Aortic smooth muscle cell (primary cell): ENCODE data around the genes SPINT3, NCOA5 and TP53RK.

GRCh38 chr20:45465503-45466466 lies 3.8 kb upstream of the WFDC2 start:
- RRBS, result no CpG with 5 or more reads among the region's 2 CpGs

DNA sequence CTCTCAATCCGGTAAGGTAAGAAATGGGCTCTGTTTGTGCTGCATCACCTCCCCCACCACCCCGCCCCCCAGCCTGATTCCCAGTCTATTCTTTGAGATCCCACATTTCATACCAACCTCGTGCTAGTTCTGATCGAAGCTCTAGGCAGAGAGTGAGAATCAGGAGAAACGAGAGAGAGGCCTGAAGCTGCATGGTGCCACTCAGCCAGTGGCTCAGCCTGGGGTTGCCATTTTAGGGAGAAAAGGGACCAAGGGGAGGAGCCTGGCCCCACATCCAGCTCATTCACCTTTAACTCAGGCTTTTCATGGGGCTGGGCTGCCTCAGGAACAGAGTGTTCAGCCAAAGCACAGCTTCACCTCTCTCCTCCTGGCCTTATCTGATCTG lies at the start of gene SPINT3:
Gene SPINT3 (minus strand): TSS at position 207 of the 385 bp plus-strand sequence.
- RRBS, result no CpG with 5 or more reads among the region's 5 CpGs

GRCh38 chr20:45792132-45793315 lies 770 bp downstream of the DNTTIP1 start:
- RRBS, result no CpG with 5 or more reads among the region's 37 CpGs

- RRBS, result no CpG with 5 or more reads among the region's 7 CpGs
Observed at GRCh38 chr20:45796436-45796788, 4.7 kb downstream of the DNTTIP1 start.

DNA sequence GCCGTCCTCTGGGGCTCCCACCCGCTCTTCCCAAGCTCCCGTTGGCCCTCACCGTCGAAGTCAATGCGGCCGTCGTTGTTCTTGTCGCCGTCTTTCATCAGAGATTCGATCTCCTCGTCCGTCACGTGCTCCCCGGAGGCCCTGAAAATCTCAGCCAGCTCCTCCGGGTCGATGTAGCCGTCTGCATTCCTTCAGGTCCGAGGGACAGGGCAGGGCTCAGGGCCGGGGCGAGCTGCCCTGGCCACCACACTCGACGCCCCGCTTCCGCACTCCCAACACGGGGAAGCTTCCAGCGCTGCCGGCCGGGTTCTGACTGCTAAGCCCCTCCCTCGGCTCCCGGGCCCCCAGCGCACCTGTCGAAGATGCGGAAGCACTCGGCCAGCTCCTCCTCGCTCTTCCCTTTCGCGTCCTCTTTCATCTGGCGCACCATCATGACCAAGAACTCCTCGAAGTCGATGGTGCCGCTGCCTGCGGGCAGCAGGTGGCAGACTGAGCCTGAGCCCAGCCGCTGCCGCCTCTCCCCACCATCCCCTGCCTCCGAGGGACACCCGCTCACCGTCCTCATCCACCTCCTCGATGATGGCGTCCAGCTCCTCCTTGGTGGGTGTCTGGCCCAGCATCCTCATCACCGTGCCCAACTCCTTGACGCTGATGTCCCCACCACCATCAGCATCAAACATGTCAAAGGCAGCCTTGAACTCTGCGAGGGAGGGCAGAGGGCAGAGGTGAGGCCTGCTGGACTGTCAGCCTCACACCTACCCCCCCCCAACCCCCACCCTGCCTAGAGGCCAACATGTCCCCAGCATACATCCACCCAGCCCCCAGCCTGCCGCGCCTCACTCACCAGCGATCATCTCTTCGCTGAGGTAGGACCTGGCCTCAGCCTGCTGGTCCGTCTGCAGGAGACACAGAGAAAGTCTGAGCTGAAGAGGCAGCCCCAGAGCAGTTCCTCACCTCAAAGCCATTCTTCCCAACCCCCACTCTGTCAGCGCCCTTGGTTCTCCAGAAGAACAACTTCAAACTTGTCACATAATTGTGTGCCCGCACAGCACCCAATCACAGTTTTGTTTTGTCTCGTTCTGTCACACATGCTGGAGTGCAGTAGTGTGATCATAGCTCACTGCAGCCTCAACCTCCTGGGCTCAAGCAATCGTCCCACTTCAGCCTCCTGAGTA lies 2.8 kb downstream of the TNNC2 start:
- RRBS, result 8% methylated on average over 12 of the region's 62 CpGs

DNA sequence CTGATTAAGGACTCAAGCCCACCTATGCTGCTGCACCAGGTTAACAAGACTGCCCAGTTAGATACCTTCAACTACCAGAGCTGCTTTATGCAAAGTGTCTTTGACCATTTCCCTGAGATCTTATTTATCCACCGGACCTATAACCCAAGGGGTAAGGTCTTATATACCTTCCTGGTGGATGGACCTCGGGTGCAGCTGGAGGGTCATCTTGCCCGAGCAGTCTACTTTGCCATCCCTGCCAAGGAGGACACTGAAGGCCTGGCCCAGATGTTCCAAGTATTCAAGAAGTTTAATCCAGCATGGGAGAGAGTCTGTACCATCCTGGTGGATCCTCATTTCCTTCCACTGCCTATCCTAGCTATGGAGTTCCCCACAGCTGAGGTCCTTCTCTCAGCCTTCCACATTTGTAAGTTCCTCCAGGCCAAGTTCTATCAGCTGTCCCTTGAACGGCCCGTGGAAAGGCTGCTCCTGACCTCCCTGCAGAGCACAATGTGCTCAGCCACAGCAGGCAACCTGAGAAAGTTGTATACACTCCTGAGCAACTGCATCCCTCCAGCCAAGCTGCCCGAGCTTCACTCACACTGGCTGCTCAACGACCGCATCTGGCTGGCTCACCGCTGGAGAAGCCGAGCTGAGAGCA lies 1.8 kb downstream of the ZSWIM1 start:
- RRBS, result no CpG with 5 or more reads among the region's 10 CpGs

DNA sequence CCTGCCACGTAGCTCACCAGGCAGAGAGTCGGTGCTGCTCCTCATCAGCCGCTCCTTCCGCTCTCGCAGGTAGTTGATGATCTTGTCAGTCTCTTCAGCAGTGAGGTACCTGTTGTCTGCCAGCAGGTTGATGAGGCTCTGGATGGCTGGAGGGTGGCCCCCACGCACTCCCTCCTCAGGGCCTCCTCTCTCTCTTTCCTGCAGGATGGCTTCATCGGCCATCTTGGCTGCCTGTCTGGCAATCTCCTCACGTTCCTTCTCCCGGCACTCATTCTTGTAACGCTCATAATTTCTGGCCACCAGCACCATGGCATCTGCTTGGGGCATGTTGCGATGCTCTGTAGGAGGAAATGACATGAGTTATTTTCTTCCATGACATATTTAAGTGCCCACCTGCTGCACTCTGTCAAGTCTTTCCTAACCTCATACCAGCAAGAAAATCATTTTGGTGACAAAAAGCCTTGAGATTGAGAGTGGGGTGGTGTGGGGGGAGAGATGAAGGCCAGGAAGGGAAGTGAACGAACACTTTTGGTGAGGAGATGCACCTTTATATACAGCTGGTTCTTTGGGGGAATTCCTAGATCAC lies 26.3 kb downstream of the NCOA5 start:
- RRBS, result no CpG with 5 or more reads among the region's 12 CpGs

DNA sequence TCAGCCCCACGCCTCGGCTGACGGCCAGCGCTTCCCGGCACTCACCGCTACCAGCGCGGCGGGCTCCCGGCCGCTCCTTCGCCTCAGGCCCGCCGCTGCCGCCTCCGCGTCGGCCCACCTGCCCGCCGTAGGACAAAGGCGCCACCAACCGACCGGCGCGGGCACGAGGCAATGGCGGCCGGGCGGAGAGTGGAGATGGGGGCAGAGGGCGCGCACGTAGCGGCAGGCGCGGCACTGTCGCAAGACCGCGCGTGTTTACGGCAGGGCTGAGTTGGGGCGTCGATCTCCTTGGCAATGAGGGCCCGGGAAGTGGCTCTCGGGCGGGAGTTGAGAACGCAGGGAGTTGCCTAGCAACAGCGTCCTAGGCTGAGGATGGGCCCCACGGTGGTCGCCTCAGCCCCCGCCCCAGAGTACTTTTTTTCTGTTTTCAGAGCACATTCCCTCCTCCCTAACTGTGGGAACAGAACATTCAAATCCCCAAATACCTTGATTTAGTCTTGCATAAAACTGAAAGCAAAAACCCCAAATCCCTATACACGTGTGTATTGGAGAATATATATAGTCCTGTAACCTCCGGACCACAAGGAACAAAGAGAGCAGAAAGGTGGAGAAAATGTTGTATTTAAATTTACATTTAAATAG lies at the start of gene NCOA5:
Gene NCOA5 (minus strand): TSS at position 191 of the 642 bp plus-strand sequence.
- RRBS, result 2% methylated on average over 16 of the region's 52 CpGs

DNA sequence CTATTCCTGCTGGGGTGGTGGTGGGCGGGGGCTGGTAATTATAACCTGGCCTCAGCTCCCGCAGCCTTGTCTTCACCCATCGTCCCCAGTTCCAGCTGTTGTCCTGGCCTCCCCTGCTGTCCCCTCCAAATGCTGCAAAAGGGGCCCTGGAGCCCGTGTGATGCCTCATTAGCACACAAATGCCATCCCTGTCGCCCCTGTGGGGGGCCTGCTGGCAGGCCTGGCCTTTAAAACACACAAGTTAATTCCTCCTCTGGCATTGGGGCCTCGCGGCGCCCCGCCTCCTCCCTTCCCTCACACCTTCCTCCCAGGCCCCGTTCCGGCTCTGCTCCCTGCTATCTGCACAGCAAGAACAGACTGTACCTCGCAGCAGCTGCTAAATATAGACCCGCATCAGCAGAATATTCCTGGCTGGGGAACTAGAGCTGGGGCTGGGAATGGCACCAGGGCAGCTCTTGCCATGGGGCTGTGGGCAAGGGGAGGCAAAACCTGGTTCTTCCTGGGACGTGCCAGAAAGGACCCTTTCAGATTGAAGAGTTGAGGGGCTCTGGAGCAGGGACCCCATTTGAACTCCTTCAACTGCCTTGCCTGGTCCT lies 85.6 kb downstream of the CDH22 start:
- RRBS, result no CpG with 5 or more reads among the region's 14 CpGs

DNA sequence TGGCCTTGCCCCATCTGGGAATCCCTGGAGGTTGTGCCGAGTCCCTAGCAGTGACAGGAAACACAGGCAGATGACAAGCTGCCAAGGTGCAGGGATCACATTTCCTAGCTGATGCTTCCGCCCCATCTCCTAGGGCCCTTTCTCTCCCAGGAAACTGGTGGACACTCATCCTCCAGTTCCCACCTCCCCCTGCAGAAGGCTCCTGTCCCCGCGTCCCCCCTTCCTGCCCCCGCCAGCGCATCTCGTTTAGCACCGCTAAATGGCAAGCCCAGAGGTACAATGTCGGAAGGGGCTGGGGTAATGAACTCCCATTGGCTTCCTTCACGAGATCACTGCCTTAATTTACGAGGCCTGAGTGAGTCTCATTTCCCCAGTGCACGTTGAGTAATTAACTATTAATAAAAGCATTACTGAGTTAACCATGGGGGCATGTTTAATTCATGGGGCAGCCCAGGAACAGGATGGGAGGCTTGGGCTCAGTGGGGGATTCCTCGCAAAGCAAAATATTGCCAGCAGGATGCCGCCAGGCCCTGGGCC lies 20.6 kb downstream of the SLC35C2 start:
- RRBS, result no CpG with 5 or more reads among the region's 14 CpGs

GRCh38 chr20:46379612-46380100 lies 15.4 kb upstream of the SLC35C2 start:
- RRBS, result 100% methylated on average over 1 of the region's 5 CpGs

GRCh38 chr20:46458500-46459654 lies 52.5 kb upstream of the ELMO2 start:
- RRBS, result no CpG with 5 or more reads among the region's 40 CpGs

DNA sequence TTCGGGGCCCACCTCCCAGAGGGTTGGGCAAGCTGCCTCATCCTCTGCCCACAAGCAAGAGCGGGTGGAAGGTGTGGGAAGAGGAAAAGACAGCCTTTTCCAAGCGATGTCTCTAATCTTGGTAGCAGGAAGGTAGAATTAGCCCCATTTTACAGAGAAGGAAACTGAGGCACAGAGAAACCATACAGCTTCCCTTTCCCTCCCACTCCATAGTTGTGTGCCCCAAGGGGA lies 174 bp upstream of the OCSTAMP start:
- RRBS, result no CpG with 5 or more reads among the region's 3 CpGs

DNA sequence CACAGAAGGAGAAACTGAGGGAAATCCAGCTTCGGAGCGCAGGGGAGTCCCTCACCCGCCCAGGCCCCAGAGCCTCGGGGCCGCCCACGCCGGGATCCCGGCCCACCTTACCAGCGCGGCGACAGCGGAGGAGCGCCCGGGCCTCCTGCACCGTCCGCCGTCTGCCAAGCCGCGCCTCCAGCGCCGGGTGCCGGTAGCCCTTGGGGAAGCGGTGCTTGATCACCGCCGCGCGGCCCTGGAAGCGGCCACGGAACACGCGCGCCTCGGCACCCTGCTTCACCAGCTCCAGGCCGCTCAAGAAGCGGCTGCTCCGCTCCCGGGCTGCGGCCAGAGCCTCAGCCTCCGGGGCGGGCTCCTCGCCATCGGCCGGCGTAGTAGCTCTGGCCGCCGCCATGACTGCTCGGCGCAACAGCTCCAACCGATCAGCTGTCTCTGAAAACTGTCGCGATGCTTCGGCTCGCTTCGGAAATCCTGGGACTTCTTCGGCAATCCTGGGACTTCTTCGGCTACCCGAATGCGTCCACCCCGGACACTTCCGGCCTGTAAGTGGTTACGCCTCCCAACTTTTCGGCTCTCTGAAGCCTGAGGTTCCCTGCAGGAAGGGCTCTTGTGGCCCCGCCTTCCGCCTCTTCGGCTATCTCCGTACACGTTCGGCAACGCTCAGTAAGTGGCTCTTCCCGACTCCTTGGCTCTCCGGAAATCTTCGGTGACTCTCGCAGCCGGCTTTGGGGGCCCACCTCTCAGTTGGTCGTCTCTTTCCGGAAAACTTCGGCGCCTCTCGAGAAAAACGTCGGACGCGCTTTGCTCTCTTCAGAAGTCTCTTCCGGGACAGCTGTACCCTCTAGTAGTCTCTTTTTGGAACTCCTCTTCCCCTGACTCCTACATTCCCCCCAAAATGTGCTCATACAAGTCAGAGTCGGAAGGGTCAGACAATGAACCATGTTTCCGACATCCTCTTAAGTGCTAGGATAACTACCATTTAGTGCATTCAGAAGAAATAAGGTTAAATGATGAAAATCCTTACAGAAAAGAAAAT lies at the start of gene TP53RK:
Gene TP53RK (minus strand): TSS at position 424 of the 1,036 bp plus-strand sequence.
- RRBS, result 1% methylated on average over 28 of the region's 86 CpGs

GRCh38 chr20:46931523-46932252 lies 37.0 kb downstream of the EYA2 start:
- RRBS, result 20% methylated on average over 4 of the region's 21 CpGs

DNA sequence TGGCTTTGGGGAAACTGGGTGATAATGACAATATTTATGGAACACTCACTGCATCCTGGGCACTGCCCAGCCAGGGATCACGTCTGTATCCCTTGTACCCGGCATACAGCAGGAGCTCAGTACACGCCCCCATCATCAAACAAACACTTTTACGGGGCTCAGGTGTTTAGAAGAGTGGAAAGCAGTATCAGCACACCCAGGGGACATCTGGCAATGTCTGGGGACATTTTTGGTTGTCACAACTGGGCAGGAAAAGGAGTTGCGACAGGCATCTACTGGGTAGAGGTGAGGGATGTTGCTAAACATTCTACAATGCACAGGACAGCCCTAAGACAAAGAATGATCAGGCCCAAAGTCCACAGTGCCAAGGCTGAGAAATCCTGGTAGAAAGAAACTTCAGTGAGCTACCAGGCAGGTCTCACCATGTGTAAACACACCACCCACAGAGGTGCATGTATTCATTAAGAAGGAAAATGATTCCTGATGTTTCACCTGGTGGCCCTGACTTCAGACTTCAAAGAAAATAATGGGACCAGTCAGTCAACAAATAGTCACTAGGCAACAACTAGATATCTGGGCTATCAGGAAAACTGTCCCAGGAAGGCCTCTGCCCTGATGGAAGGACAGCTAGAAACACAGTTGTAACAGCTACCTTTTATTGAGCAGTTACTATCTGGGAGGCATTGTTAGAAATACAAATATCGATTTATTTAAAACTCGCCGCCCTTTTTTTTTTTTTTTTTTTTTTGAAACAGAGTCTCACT lies 35.2 kb downstream of the ZMYND8 start:
- RRBS, result no CpG with 5 or more reads among the region's 8 CpGs

GRCh38 chr20:47452870-47453845 lies 48.5 kb upstream of the NCOA3 start:
- RRBS, result no CpG with 5 or more reads among the region's 6 CpGs

DNA sequence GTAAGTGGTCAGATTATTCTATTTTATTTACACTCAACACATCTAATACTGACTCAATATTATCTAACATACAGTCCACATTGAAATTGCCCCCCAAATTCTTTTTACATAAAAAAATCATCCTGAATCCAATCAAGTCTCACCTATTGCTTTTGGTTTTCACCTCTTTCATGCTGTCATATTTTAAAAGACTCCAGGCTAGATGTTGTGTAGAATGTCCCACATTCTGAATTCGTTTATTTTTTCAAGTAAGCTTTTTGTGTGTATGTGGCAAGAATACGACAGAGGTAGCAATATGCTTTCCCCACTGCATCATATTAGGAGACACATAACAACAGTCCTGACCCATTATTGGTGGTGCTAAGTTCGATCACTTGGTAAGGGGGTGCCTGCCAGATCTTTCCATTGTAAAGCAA lies 712 bp upstream of the NCOA3 start:
- RRBS, result no CpG with 5 or more reads among the region's 3 CpGs

DNA sequence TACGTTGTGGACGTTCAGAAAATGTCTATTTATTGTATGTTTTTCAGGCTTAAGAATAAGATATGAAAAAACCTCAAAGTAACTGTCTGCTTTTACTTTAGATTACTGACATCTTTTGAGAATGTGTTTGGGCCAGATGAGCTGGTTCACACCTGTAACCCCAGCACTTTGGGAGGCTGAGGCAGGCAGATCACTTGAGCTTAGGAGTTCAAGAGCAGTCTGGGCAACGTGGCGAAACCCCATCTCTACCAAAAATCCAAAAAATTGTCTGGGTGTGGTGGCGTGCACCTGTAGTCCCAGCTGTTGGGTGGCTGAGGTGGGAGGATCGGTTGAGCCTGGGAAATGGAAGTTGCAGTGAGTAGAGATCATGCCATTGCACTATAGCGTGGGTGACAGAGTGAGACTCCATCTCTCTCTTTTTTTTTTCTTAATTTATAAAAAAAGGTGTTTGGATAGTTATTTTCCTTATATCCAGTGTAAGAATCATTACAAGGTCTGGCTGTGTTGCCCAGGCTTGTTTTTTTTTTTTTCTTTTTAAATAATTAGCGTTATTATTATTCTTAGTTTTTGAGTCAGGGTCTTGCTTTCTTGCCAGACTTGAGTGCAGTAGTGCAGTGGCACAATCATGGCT lies 32.9 kb downstream of the NCOA3 start:
- RRBS, result no CpG with 5 or more reads among the region's 8 CpGs

GRCh38 chr20:47712958-47713686 lies 72.2 kb downstream of the SULF2 start:
- RRBS, result no CpG with 5 or more reads among the region's 9 CpGs